Measurements from ENCODE around the genes SYN3 and APOL6.

- RRBS = no CpG with 5 or more reads among the region's 21 CpGs
CAGE:
- cytosol, long polyA plus RNA = no peak
- long polyA plus RNA = no peak
- nucleus, long polyA plus RNA = no peak
These were observed 52.9 kb downstream of the TIMP3 start for GRCh38 chr22:32854096-32855047.

GRCh38 chr22:32888981-32889281, 87.4 kb downstream of the TIMP3 start:
- RRBS = no CpG with 5 or more reads among the region's 2 CpGs
CAGE:
- cytosol, long polyA plus RNA = no peak
- long polyA plus RNA = no peak
- nucleus, long polyA plus RNA = no peak

GRCh38 chr22:33057447-33058816, at the start of gene SYN3:
TSS of gene SYN3 (minus strand) at chr22:33058381.
- RRBS = 3% methylated on average over 69 of the region's 95 CpGs
CAGE:
- cytosol, long polyA plus RNA = no peak
- long polyA plus RNA = no peak
- nucleus, long polyA plus RNA = no peak

GRCh38 chr22:33109554-33109847, 51.3 kb upstream of the SYN3 start:
- RRBS = no CpG with 5 or more reads among the region's 2 CpGs
CAGE:
- cytosol, long polyA plus RNA = no peak
- long polyA plus RNA = no peak
- nucleus, long polyA plus RNA = no peak

GRCh38 chr22:33563781-33564190, 356.5 kb downstream of the LARGE1 start:
- RRBS = no CpG with 5 or more reads among the region's 3 CpGs
CAGE:
- cytosol, long polyA plus RNA = no peak
- long polyA plus RNA = no peak
- nucleus, long polyA plus RNA = no peak

DNA sequence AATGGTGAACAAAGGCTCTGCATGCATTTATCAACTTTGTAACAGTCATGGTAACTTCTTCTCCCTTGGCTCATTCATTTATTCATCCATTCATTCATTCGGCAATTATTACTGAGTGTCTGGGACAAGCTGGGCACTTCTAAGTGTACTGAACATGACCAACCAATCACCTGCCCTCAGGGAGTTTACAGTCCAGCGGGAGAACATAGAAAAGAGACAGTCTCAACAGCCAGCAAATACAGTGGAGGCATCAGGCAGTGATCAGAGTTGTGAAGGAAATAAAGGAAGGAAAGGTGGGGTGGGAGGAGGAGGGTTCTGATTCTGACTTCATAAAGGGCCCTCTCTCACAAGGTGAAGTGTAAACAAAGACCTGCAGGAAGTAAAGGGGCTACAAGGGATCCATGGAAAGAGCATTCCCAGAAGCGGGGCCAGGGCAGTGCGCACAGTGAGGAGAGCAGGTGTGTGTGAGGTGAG, 195.6 kb downstream of the LARGE1 start:
- RRBS = no CpG with 5 or more reads among the region's 4 CpGs
CAGE:
- cytosol, long polyA plus RNA = no peak
- long polyA plus RNA = no peak
- nucleus, long polyA plus RNA = no peak

GRCh38 chr22:33873046-33873583, 47.2 kb downstream of the LARGE1 start:
- RRBS = 84% methylated on average over 4 of the region's 16 CpGs
CAGE:
- cytosol, long polyA plus RNA = no peak
- long polyA plus RNA = no peak
- nucleus, long polyA plus RNA = no peak

DNA sequence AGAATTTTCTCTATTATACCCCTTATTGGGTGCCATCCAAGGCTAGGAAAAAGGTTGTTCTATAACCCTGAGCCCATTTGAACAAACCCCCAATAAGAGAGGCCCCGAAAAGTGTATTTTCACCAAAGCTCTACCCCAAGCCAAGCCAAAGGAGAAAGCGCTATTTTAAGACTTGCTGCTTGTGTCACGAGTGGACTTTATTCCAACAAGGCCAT, 11.4 kb downstream of the LARGE1 start:
- RRBS = no CpG with 5 or more reads among the region's 3 CpGs
CAGE:
- cytosol, long polyA plus RNA = no peak
- long polyA plus RNA = no peak
- nucleus, long polyA plus RNA = no peak

GRCh38 chr22:34000954-34001662, 80.8 kb upstream of the LARGE1 start:
- RRBS = no CpG with 5 or more reads among the region's 2 CpGs
CAGE:
- cytosol, long polyA plus RNA = no peak
- long polyA plus RNA = no peak
- nucleus, long polyA plus RNA = no peak

GRCh38 chr22:35099906-35100375, 34.0 kb downstream of the ISX start:
- RRBS = no CpG with 5 or more reads among the region's 3 CpGs
CAGE:
- cytosol, long polyA plus RNA = no peak
- long polyA plus RNA = no peak
- nucleus, long polyA plus RNA = no peak

DNA sequence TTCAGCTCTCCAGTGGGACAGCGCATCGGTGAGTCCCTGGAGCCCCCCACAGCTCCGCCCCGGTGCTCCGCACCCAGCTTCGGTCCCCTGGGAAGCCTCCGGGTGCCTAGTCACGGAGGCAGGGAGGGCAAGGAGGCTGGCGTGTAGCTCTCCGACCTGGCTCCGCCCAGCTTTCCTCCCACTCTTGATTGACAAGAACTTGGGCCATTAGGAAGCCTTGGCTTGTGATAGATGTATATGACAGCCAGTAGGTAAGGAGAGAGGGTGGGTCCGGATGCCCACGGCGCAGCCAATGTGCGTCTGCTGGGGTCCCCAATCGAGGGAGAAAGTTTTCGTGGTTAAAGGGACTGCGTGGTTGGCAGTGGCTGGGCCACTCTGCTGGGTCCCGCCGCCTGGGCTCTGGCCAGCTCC, 264 bp downstream of the TOM1 start:
- RRBS = 3% methylated on average over 6 of the region's 20 CpGs
CAGE:
- cytosol, long polyA plus RNA = no peak
- long polyA plus RNA = no peak
- nucleus, long polyA plus RNA = no peak

GRCh38 chr22:35348477-35349451, 32.1 kb upstream of the HMOX1 start:
- RRBS = no CpG with 5 or more reads among the region's 8 CpGs
CAGE:
- cytosol, long polyA plus RNA = no peak
- long polyA plus RNA = no peak
- nucleus, long polyA plus RNA = no peak

- RRBS = 2% methylated on average over 4 of the region's 48 CpGs
CAGE:
- cytosol, long polyA plus RNA = no peak
- long polyA plus RNA = no peak
- nucleus, long polyA plus RNA = no peak
These were observed 30.1 kb upstream of the HMOX1 start for GRCh38 chr22:35350467-35351539.

GRCh38 chr22:35379831-35380655, 853 bp upstream of the HMOX1 start:
- RRBS = no CpG with 5 or more reads among the region's 11 CpGs
CAGE:
- cytosol, long polyA plus RNA = no peak
- long polyA plus RNA = no peak
- nucleus, long polyA plus RNA = no peak

GRCh38 chr22:35430996-35431266, 31.0 kb downstream of the MCM5 start:
- RRBS = 3% methylated on average over 3 of the region's 10 CpGs
CAGE:
- cytosol, long polyA plus RNA = no peak
- long polyA plus RNA = no peak
- nucleus, long polyA plus RNA = no peak

GRCh38 chr22:35447921-35448503, 48.1 kb downstream of the MCM5 start:
- RRBS = no CpG with 5 or more reads among the region's 16 CpGs
CAGE:
- cytosol, long polyA plus RNA = no peak
- long polyA plus RNA = no peak
- nucleus, long polyA plus RNA = no peak

- RRBS = no CpG with 5 or more reads among the region's 8 CpGs
CAGE:
- cytosol, long polyA plus RNA = no peak
- long polyA plus RNA = no peak
- nucleus, long polyA plus RNA = no peak
These were observed 60.5 kb upstream of the RASD2 start for GRCh38 chr22:35480193-35480530.

DNA sequence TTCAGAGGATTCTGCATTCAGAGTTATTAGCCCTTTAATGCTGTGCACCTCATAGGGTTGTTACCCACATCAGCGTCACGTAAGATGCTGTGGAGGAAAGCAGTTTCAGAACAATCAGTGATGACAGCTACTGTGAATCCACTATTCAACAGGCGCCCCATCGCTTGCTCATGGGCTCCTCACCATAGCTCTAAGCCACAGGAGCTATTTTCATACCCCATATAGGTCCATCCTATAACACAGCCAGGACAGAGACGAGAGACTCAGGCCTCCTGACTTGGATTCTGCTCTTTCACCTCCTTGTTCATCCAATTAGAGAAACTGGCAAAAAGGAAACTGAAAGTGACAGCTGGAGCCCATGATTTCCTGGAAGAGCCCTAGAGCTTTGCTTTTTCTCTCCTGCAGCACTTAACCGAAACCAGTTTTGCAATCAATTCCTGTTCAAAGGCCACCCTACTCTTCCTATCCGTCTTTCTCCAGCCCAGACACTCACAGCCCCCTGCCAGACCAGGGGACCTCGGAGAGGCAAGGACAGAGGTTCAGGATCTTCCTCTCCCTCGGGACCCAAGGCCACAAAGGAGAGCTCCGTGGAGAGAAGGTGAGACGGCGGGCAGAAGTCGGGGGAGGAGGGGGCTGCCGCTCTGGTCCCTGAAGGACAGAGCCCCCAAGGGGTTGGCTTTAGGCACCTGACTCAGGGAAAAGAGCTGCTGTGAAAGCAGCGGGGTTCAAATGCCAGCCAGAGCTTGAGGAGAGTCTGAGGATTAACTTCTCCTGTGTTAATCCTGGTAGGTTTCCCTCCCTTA, at the start of gene APOL6:
Gene APOL6, plus strand, starts transcription at position 421 of the 803 bp plus-strand sequence.
- RRBS = no CpG with 5 or more reads among the region's 15 CpGs
CAGE:
- cytosol, long polyA plus RNA = no peak
- long polyA plus RNA = no peak
- nucleus, long polyA plus RNA = no peak

DNA sequence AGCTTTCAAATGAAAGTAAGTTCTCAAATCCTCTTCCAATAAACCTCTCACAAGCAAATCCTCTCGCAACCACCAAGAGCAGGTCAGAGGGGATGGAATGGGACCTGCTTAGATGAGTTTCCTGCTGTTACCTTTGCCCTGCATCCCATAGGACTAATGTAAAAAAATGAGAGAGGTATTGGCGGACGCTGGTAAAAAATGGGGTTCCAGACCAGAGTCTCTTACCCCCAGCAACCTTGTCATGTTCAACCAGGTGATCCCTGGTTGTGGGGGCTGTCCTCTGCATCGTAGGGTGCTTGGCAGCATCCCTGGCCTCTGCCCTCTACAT, 1.3 kb downstream of the APOL6 start:
- RRBS = no CpG with 5 or more reads among the region's 4 CpGs
CAGE:
- cytosol, long polyA plus RNA = no peak
- long polyA plus RNA = no peak
- nucleus, long polyA plus RNA = no peak

DNA sequence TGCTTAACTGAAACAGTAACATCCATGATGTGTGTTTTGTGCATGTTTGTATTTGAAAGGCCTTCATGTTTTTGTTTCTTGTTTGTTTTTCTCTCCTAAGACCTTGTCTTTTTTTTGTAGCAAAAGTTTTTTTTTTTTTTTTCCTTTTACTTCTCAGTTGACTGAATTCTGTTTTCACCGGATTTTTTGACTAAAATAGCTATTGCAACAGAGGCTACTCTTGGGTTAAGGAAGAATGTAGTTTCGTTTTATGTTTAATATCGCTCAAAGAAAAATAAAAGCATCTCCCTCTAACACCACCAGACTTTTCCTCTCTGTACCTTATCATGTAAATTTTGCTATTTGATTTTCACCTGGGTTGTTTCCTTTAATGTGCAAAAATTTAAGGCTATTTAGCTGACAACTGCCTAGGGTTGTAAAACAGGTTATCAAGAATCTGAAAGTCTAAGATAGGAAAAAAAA, 15.2 kb downstream of the APOL6 start:
- RRBS = no CpG with 5 or more reads among the region's 3 CpGs
CAGE:
- cytosol, long polyA plus RNA = no peak
- long polyA plus RNA = no peak
- nucleus, long polyA plus RNA = no peak

Data from SK-N-SH (cell line).